SK-N-DZ (cell line): ENCODE measurements around the genes CPA4 and KLF14.

GRCh38 chr7:130292865-130293458 lies at the start of gene CPA4:
Gene CPA4, plus strand, starts transcription at chr7:130293161.
RAMPAGE:
- cytosol, long total RNA, result no peak
- nucleus, long total RNA, result no peak

GRCh38 chr7:130385335-130386117 lies 5.2 kb downstream of the CPA1 start:
RAMPAGE:
- cytosol, long total RNA, result no peak
- nucleus, long total RNA, result no peak

GRCh38 chr7:130527792-130528452 lies 36.0 kb downstream of the MEST start:
RAMPAGE:
- cytosol, long total RNA, result no peak
- nucleus, long total RNA, result no peak

DNA sequence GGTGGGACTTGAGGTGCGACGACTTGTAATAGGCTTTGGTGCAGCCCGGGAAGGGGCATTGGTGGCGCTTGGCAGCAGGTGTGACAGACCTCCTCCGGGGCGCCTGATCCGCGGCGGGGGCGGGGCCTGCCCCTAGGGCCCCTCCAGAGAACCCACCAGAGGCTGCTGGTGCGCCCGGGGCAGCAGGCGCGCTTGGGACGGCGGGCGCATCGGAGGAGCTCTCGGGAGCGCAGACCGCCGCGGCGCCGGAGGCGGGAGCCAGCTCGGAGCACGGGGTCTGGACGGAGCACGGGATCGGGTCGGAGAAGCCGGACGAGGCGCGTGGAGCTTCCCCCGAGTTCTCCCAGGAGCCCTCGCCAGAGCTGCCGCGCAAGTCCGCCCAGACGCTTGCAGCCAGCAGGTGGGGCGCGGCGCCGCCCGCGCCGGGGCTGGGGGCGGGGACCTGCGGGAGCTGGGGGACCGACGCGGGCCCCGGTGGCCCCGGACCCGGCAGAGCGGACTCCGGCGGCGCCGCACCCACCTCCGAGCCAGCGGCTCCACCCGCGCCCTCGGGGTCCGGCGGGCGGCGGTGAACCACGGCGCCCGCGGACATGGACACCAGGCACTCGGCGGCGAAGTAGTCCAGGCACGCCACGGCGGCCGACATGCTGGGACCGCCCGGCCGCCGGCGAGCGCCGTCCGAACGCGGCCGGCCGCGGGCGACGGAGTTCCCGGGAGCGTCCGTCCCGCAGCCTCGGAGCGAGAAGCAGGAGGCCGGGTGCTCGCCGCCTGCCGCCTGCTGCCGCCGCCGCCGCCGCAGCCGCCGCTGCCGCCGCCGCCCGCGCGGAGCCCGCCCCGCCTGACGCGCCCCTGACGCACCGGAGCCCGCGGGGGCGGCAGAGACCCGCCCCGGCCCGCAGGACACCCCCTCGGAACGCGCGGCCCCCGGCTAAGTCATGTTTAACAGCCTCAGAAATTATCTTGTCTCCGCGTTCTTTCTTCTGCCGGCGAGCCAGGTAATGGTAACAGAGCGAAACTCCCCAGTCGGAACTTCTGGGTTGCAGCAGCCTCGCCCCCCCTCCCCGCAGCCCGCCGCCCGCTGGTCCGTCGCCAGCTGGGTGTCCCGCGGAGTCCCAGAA lies at the start of gene KLF14:
KLF14 (minus strand) TSS at position 820 of the 1,118 bp plus-strand sequence.
RAMPAGE:
- cytosol, long total RNA, result no peak
- nucleus, long total RNA, result no peak

DNA sequence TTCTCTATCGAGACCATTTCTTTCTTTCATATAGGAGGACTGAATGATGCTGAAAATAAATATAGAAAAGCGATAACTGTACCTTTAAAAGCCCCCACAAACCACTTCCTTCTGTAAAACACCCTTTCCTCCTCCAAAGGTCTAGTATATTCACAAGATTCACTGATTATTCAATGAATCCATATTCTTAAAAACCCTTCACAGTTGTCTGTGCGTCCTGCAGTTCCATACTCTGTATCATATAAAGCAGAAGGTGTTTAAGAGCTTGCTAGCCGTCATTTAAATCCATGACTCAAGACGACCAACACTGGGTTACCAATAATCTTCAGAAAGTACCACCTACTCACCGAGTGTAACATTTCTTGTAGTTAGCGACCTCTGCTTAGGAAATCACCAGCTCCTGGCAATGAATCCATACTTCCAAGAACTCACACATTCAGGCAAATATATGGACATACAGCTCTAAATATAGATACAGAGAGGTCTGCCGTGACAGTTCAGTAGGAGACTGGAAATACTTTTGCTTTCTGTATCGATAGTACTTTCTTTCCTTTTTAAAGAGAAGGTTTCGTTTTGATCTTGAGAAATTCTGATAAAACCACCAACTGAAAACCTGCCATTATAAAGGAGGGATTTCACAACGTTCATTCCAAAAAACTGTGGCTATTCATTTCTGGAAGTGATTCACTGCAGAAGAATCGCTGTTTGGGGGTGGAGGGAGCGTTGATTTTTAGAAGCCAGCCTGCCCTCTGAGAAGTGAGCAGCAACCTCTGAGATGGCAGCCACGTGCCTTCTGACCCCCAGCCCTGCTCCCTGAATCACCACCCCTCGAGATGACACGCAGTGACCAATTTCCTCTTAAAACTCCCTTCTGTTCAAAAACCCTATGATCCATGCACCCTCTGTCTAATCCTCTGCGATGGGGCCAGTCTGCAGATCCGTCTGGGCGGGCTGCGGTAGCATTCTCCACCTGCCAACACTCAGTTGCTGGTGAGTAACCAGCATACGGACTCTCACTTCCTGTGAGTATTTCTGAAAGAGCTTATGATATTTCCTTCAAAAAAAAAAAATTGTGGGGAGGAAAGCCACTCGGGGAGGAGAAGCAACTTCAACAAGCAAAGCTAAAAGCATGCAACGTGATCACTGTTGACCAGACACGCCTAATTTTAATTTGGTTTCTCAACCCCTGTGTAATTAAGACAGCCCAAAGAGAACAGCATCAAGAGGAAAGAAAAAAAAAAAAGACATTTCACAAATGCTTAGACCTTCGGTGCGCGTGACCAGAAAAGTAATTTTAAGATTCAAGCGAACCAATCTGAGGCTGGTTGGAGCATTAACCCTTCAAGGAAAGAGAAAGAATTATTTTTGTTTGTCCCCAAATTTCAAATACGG lies 179.1 kb upstream of the KLF14 start:
RAMPAGE:
- cytosol, long total RNA, result no peak
- nucleus, long total RNA, result no peak

DNA sequence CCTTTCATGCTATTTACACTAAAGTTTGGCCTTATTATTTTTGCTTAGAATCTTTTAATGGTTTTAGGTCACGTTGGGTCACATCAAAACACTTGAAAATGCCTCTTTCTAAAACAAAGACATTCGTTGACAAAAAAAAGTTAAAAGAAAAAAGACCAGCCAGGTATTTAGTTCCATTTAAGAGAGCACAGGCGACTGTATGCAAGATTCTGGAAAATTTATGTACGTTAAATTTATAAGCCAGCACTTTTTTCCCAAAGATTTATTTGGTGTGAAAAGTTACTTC lies 183.4 kb upstream of the KLF14 start:
RAMPAGE:
- cytosol, long total RNA, result no peak
- nucleus, long total RNA, result no peak

RAMPAGE:
- cytosol, long total RNA, result no peak
- nucleus, long total RNA, result no peak
Observed at GRCh38 chr7:130973669-130974053, 239.7 kb upstream of the KLF14 start.

GRCh38 chr7:130975579-130976153 lies 241.7 kb upstream of the KLF14 start:
RAMPAGE:
- cytosol, long total RNA, result no peak
- nucleus, long total RNA, result no peak

GRCh38 chr7:131011831-131012339 lies 277.9 kb upstream of the KLF14 start:
RAMPAGE:
- cytosol, long total RNA, result no peak
- nucleus, long total RNA, result no peak

GRCh38 chr7:131013145-131013466 lies 279.1 kb upstream of the KLF14 start:
RAMPAGE:
- cytosol, long total RNA, result no peak
- nucleus, long total RNA, result no peak

DNA sequence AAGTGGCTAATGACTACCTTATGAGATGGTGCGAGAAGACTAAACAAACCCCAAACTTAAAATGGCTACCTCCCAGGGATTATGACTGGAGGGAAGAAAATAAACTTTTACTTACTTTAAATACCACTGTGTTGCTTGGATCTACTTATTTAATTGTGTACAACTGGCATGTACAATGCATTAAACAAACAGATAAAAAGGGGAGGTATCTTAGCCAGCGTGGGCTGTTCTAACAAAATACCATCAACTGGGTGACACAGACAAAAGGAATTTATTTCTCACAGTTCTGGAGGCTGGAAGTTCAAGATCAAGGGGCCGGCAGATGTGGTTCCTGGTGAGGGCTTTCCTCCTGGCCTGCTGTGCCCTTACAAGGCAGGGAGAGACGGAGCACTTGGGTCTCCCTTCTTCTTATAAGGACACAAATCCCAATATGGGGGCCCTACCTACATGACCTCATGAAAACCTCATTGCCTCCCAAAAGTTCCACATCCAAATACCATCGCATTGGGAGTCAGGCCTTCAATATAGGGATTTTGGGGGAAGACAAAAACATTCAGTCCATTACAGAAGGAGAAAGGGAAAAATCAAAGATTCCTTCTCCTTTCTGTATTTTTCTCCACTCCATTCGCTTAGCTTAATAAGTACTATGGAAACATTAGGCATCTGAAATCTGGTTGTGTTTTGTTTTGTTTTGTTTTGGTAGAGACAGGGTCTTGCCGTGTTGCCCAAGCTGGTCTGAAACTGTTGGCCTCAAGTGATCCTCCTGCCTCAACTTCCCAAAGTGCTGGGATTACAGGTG lies 281.7 kb upstream of the KLF14 start:
RAMPAGE:
- cytosol, long total RNA, result no peak
- nucleus, long total RNA, result no peak

GRCh38 chr7:131029972-131030694 lies 296.1 kb upstream of the KLF14 start:
RAMPAGE:
- cytosol, long total RNA, result no peak
- nucleus, long total RNA, result no peak

DNA sequence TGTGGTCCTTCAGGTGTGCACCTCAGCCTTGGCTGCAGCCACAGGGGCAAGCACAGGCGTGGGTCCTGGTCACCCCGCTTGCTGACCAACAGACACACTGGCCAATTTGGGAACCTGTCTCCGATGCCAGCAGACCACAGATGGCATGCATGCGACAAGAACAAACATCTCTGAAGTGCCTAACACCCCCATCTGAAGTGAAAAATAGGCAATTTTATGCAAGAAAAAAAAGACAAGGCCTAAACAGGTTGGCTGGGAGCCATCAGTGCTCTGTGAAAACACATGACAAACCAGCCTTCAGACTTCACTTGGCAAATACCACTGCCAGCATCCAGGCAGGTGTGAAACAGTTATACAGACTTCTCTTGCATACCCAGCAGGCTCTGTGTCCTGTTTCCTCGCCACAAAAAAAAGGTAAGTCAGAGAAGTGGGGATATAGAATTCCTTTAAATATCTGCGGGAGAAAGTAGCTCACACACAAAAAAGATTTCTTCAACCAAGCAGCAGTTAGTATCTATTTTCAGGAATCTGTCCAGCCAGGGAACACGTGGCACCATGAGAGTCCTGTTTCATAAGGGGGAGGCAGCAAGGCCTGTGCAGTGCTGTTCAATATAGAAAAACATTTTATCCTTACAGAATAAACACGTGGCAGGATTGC lies 293.4 kb upstream of the MKLN1 start:
RAMPAGE:
- cytosol, long total RNA, result no peak
- nucleus, long total RNA, result no peak

RAMPAGE:
- cytosol, long total RNA, result no peak
- nucleus, long total RNA, result no peak
Observed at GRCh38 chr7:131053723-131054792, 273.6 kb upstream of the MKLN1 start.

RAMPAGE:
- cytosol, long total RNA, result no peak
- nucleus, long total RNA, result no peak
Observed at GRCh38 chr7:131058595-131059456, 268.9 kb upstream of the MKLN1 start.

DNA sequence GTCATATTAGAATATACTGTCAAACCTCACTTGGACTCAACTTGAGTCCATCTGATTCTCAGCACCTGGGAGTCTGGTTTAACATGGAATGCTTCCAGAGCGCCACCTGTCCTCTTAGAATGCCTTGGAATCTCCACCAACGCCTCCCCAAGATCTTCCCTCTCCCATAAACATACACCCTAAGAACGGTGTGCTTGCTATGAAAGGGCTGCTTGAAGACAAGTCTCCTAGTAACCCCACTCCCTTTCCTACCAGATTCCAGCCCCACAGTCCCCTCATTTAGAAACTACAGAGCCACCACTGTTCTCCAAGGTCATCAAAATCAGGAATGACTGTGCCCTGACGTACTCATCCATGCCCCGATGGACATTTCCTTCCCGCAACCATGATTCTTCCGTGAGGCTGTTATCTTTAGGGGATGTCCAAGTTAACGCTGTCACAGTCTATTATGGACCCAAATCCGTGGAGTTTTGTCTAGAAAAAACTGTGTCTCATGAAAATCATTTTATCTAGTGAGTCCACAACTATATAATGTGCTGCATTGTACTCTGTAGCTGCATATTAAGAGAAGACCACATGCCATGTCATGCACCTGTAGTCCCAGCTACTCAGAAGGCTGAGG lies 228.9 kb upstream of the MKLN1 start:
RAMPAGE:
- cytosol, long total RNA, result no peak
- nucleus, long total RNA, result no peak

DNA sequence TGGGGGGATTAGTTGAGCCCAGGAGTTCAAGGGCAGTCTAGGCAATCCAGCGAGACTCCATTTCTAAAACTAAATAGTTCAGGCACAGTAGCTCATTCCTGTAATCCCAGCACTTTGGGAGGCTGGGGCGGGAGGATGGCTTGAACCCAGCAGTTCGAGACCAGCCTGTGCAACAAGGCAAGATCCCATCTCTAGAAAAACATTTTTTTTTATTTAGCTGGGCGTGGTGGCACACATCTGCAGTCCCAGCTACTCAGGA lies 228.5 kb upstream of the MKLN1 start:
RAMPAGE:
- cytosol, long total RNA, result no peak
- nucleus, long total RNA, result no peak

RAMPAGE:
- cytosol, long total RNA, result no peak
- nucleus, long total RNA, result no peak
Observed at GRCh38 chr7:131107305-131107538, 220.5 kb upstream of the MKLN1 start.

RAMPAGE:
- cytosol, long total RNA, result start-site peak on the minus strand at chr7:131108091-131108146, 29 and 109 reads in 2 replicates
- nucleus, long total RNA, result start-site peak on the minus strand at chr7:131108096-131108146, 222 and 126 reads in 2 replicates
Observed at GRCh38 chr7:131107539-131108499, 219.9 kb upstream of the MKLN1 start.

RAMPAGE:
- cytosol, long total RNA, result no peak
- nucleus, long total RNA, result no peak
Observed at GRCh38 chr7:131491188-131492473, 64.8 kb downstream of the PODXL start.